Upper lobe of left lung (tissue), 5 donors: ENCODE data around the gene KCNV2.

- PRO-cap, 2 experiments, result no peak in any of the 2 experiments
- RAMPAGE, long total RNA, 4 experiments, result no peak in any of the 4 experiments
Measured at GRCh38 chr9:14502-15150, 14.6 kb downstream of the WASHC1 start.

- PRO-cap, 2 experiments, result peak in 1 of 2 experiments; most common minus-strand start chr9:73518 (in 1)
- RAMPAGE, long total RNA, 4 experiments, result no peak in any of the 4 experiments
Measured at GRCh38 chr9:73328-74458, 44.4 kb upstream of the WASHC1 start.

DNA sequence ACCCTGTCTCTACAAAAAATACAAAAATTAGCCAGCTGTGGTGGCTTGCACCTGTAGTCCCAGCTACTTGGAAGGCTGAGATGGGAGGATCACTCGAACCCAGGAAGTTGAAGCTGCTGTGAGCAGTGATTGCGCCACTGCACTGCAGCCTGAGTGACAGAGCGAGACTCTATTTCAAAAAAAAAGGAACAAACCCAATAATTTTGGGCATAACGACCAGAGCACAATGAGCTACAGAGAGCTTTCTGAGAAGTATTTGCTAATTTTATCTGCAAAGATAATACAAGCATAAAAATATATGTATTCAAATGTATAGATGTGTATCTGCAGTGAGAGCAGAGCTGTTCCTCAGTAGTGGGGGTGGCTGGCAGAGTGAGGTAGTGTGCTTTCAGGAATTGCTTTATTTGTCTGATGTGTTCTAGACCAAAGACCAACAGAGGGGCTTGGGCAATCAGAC lies 5.1 kb downstream of the DOCK8 start:
- PRO-cap, 2 experiments, result no peak in any of the 2 experiments
- RAMPAGE, long total RNA, 4 experiments, result no peak in any of the 4 experiments

DNA sequence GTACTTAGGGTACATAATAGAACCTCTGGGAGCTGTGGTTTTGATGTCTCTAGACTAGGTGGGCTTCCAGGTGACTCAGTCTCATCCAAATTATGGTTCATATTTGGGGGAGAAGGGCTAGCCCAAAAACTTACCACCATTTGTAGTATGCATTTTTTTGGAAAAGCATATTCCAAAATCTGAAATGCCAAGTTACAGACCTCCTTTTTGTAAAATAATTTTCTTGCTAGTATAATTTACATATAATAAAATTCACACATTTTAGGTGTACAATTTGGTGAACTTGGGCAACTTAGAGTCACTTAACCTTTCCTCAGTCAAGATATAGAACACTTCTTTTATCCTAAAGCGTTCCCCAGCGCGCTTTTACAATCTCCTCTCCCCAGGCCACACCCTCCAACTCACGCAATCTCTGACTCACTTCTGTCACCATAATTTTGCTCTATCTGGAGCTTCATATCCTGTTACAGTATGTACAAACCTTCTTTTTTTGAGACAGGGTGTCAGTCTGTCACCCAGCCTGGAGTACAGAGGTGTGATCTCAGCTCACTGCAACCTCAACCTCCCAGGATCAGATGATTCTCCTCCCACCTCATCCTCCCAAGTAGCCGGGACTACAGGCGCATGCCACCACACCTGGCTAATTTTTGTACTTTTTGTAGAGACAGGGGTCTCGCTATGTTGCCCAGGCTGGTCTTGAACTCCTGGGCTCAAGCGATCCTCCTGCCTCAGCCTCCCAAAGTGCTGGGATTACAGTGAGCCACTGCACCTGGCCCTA lies 57.4 kb downstream of the DOCK8 start:
- PRO-cap, 2 experiments, result no peak in any of the 2 experiments
- RAMPAGE, long total RNA, 4 experiments, result no peak in any of the 4 experiments

DNA sequence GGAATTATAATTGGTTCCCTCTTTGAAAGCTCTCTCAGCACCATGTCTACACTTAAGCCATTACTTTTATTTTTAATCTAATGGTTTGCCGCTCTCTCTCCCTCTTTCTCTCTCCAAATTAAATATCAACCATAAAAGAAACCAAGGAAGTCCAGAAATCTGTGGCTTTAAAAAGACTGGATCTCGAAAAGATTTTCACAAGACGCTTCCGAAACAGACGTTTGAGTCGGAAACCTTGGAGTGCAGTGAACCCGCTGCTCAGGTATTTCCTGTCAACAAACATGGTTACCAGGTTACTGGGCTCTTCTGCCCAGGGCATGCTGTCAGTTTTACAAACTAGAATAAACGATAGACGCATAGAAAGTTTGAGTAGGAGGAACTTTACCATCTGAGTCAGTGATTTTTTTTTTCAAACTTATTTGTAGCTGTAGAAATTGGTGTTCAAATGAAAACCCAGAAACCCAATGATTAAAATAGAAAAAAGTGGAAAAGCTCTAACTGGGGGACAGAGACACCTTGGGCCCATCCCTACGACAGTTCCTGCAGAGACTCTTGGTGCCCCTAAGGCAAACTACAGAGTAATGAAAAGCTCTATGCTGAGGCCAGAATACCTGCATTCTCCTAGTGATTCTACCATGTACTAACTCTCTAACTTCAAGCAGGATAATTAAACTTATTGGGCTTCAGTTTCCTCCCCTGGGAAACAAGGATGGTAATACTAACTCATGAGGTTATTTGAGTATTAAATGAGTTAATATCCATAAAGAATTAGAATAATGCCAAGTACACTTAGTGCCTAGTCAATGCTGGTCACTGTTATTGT lies 90.0 kb downstream of the DOCK8 start:
- PRO-cap, 2 experiments, result peak in 1 of 2 experiments; most common minus-strand start position 247 of the sequence (in 1)
- RAMPAGE, long total RNA, 4 experiments, result no peak in any of the 4 experiments

DNA sequence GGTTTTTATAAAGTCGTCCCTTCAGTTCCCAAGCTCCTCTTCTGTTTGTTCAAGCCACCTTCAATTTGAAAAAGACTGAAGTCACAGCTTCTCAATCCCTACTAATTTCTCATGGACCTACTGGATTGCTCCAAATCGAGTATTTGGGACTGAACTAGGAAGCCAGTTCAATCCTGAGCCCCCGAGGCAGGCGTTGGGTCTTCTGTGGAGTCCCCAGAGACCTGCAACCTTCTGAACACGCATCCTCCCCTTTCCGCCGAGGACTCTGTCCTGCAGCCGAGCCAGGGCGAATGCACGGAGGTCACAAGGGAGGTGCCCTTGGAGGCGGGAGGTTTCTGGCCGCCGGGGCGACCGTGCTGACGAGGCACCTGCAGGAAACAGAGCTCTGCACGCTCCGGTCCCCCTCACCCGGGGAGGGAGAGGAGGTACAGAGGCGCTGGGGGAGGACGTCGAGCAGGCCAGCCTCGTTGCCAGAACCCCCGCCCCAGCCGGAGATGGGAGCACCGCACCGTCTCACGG lies 737 bp upstream of the KANK1 start:
- PRO-cap, 2 experiments, result no peak in any of the 2 experiments
- RAMPAGE, long total RNA, 4 experiments, result no peak in any of the 4 experiments

DNA sequence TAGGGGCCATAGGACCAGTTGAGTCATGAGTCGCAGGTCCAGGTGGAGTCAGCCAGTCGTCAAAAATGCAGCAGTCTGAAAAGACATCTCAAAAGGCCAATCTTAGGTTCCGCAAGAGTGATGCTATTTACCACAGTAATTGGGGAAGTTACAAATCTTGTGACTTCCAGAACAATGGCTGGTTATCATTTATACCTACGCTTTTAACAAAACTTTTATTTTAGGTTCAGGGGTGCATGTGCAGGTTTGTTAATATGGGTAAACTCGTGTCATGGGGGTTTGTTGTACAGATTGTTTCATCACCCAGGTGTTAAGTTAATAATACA lies 61.1 kb downstream of the KANK1 start:
- PRO-cap, 2 experiments, result no peak in any of the 2 experiments
- RAMPAGE, long total RNA, 4 experiments, result no peak in any of the 4 experiments

DNA sequence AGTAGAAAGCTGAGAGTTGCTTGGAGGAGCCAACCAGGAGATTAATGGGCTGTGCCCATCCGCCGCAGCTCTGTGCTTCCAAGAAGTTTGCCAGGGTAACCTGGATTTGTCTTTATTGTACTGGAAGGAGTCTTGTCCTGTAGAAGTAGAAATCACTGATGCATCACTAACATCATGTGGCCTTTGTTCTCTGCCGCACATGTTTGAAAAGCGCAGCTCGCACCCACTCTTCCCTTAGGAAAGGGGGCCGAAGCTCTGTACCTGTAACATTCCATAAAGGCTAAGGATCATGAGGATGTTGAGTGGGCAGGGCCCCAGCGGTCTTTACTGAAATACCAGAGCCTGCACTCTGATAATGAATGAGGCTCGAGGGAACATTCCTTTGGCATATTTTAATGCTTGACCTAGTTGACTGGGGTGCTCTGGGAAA lies 69.5 kb downstream of the KANK1 start:
- PRO-cap, 2 experiments, result no peak in any of the 2 experiments
- RAMPAGE, long total RNA, 4 experiments, result no peak in any of the 4 experiments

DNA sequence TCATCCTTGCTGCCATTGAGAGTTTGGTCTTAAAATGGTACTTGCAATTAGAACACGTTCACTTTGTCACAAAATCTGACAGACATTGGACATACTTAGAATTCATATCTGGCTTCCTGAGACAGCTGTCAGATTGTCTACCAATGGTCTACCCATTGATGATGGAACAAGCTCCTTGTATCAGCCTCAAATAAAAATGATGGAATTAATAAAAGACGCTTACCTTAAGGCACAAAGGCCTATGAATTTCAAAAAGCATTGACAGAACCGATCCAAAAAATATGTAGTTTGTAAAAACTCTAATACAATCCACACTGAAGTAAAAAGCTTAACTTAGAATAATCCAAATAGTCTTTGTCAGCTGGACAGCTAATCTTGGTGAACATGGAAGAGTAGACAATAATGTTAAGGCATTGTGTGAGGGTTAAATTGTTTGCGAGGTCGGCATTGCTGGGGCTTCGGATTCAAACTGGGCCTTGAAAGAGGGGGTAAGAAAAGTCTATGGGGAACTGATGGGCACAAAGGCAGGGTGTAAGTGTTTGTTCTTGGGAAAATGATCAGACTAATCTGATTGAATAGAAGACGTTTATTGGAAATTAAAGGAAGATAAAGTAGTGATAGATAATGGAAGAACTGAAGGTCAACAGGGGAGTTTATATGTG lies 80.9 kb downstream of the KANK1 start:
- PRO-cap, 2 experiments, result no peak in any of the 2 experiments
- RAMPAGE, long total RNA, 4 experiments, result no peak in any of the 4 experiments

DNA sequence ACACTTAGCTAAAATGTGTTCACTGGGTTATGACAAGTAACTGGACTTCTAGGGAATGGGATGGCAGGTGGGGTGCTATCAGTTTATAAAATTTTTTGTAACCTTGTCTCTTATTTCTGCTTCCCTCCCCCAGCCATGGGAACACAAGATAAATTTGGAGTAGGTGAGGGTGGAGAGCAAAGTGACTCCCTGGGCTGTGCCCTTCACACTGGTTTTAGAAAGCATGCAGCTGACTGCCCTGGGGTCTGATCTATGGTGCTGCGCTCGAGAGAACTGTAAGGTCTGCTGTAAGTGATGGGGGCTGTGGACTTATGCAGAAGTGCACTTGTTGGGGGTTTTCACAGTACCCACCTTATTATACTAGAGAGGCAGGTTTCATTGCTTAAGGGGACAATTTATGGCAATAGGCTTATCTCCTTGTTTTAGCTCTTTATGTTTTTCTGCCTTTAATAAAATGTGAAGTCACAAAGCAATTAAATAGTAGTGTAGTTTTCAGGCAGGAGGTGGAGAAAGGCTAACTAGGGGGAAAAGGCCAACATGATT lies 89.4 kb downstream of the KANK1 start:
- PRO-cap, 2 experiments, result no peak in any of the 2 experiments
- RAMPAGE, long total RNA, 4 experiments, result no peak in any of the 4 experiments

- PRO-cap, 2 experiments, result no peak in any of the 2 experiments
- RAMPAGE, long total RNA, 4 experiments, result start-site peak on the plus strand in 2 of 4 experiments, at chr9:711805-712381 at its widest, 36 to 69 reads per replicate
Measured at GRCh38 chr9:711210-712159, 130.0 kb upstream of the DMRT1 start.

DNA sequence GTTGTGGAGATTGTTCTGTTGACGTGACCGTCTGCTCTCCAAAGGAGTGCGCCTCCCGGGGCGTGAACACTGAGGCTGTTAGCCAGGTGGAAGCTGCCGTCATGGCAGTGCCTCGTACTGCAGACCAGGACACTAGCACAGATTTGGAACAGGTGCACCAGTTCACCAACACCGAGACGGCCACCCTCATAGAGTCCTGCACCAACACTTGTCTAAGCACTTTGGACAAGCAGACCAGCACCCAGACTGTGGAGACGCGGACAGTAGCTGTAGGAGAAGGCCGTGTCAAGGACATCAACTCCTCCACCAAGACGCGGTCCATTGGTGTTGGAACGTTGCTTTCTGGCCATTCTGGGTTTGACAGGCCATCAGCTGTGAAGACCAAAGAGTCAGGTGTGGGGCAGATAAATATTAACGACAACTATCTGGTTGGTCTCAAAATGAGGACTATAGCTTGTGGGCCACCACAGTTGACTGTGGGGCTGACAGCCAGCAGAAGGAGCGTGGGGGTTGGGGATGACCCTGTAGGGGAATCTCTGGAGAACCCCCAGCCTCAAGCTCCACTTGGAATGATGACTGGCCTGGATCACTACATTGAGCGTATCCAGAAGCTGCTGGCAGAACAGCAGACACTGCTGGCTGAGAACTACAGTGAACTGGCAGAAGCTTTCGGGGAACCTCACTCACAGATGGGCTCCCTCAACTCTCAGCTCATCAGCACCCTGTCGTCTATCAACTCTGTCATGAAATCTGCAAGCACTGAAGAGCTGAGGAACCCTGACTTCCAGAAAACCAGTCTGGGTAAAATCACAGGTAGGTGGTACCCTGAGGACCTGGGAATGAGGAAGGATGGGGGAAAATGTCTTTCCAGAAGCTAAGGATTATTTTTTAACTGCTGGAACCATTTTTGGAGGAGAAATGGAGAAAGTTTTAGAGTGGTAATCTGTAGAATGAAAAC lies 128.6 kb upstream of the DMRT1 start:
- PRO-cap, 2 experiments, result no peak in any of the 2 experiments
- RAMPAGE, long total RNA, 4 experiments, result no peak in any of the 4 experiments

DNA sequence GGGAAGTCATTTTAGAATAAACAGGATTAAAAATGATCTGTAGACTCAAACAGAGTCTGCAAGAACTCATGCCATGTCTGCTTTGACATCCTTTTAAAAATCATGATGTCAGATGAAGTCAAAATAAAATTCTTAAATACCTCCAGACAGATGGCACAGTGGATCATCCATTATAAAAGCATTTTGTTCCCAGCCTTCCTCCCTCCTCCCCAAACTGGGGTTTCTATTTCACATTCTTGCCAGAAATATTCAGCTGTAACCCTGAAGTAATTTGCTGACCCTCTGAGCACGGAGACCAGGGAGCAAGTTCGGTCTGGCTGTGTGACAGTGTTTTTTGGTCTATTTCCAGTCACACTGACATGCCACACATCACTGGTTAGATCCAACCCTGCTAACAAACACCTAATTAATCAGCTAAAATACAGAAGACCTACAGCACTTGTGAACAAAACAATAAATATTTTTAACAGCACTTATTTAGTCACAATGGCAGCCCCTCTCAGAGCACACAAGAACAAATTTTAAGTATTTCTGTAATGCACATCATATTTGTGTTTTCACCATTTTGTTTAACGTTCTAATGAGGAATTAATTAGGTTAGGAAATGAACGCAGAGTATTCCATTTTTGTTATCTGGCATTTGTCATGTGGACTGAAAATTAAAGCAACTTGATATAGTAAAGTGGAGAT lies 126.1 kb upstream of the DMRT1 start:
- PRO-cap, 2 experiments, result no peak in any of the 2 experiments
- RAMPAGE, long total RNA, 4 experiments, result no peak in any of the 4 experiments

DNA sequence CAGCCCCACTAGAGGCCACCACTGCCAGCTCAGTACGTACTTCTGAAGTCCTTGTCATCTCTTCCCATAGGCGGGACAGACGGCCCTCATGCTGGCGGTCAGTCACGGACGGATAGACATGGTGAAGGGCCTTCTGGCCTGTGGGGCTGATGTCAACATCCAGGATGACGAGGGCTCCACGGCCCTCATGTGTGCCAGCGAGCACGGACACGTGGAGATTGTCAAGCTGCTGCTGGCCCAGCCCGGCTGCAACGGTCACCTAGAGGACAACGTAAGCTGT lies 99.4 kb upstream of the DMRT1 start:
- PRO-cap, 2 experiments, result no peak in any of the 2 experiments
- RAMPAGE, long total RNA, 4 experiments, result no peak in any of the 4 experiments

DNA sequence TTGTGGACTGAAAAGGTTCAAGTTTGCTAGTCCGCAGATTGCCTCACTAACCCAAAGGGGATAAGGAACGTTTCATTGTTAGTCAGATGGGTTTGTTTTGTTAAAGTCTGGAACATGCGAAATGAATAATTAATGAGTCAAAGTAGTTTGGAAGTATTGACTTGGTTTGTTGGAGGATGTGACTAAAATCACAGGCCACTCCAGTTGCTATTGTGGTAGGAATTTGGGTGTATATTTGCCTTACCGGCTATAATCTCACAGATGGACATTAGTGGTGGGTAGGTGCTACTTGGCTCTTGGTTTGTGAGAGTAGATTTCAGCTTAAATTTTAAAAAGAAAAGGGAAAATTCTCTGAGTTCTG lies 40.2 kb downstream of the SMARCA2 start:
- PRO-cap, 2 experiments, result no peak in any of the 2 experiments
- RAMPAGE, long total RNA, 4 experiments, result no peak in any of the 4 experiments

- PRO-cap, 2 experiments, result no peak in any of the 2 experiments
- RAMPAGE, long total RNA, 4 experiments, result no peak in any of the 4 experiments
Measured at GRCh38 chr9:2559566-2559950, 62.0 kb upstream of the VLDLR start.

DNA sequence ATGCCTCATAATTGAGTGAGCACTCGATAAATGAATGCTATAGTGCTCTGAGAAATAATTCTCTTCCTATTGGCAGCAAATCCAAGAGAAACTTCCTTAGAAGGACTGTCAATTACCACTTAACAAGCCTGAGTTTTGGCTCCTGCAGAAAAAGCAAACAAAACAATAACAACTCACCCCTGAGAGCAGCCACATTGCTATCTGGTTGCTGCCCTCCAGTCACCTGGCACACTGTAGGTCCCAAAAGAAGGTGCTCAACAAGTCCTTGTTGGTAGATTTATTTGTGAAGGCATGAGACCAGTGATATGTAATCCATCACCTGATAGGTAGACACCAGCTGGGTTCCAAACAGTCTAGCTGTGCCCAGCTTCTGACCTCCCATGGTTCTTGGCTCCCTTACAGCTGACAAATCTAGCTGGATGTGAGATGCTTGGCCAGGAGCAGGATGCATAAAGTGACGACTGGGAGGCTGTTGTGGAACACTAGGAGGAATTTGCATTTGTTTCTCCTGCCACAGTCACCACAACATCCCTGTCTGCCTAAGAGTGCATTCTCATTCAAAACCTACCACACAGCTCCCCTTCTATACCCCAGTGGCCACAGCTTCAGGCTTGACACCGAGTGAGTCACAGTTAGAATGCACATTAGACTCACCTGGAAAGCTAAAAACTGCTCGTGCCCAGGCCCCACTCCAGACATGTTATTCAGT lies 7.9 kb upstream of the VLDLR start:
- PRO-cap, 2 experiments, result no peak in any of the 2 experiments
- RAMPAGE, long total RNA, 4 experiments, result no peak in any of the 4 experiments

DNA sequence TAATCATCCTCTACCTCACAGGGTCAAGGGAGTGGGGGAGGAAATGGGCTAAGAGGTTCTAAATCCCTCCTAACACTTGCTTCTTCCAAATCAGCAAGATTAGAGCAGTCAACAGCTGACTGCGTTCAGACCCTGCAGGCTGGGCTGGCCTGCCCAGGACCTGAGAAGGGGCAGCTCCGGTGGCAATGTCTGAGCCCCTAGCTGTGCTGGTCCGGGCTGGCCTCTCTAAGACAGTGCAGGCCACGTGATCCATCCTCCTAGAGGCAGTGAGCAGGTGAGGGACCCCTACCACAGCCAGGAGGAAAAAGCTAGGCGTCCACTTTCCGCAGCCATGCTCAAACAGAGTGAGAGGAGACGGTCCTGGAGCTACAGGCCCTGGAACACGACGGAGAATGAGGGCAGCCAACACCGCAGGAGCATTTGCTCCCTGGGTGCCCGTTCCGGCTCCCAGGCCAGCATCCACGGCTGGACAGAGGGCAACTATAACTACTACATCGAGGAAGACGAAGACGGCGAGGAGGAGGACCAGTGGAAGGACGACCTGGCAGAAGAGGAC lies at the start of gene KCNV2:
TSS of gene KCNV2 (plus strand) at position 102 of the 556 bp plus-strand sequence.
- PRO-cap, 2 experiments, result no peak in any of the 2 experiments
- RAMPAGE, long total RNA, 4 experiments, result no peak in any of the 4 experiments

GRCh38 chr9:2718167-2718620 lies 884 bp downstream of the KCNV2 start:
- PRO-cap, 2 experiments, result no peak in any of the 2 experiments
- RAMPAGE, long total RNA, 4 experiments, result no peak in any of the 4 experiments

DNA sequence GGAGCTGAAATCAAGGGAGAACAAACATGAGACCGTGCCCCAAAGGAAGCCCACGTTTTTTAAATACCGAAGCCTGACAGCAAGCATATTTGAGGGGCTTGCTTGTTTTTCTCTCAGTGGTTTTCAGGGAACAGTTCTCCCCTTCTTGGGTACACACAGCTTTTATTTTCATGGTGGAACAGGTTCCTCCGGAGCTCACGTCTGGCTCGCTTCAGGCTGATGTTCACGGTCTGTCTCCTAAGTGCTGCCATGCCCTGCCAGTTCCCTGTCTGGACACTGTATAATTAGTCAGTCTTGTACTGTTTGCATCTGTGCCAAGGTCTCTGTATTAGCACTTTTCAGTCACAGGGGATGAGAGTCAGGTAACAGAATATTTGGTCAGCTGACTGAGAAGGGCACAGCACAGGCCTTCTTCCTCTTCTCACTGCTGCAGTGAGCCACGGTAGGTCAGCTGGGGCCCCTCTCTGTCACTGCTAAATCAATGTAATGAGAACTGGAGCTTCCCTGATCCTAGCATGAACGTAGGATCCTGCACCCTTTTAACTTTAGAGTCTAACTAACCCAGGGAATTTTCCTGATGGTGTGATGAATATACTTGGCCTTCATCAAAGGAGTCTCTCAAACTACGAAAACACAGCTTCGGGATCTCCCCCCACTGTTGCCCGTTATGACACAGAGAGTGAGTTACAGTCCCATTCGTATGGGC lies 353.9 kb upstream of the RFX3 start:
- PRO-cap, 2 experiments, result peak in 1 of 2 experiments; most common plus-strand start position 432 of the sequence (in 1)
- RAMPAGE, long total RNA, 4 experiments, result no peak in any of the 4 experiments